Measurements from ENCODE around the gene CHAMP1.

DNA sequence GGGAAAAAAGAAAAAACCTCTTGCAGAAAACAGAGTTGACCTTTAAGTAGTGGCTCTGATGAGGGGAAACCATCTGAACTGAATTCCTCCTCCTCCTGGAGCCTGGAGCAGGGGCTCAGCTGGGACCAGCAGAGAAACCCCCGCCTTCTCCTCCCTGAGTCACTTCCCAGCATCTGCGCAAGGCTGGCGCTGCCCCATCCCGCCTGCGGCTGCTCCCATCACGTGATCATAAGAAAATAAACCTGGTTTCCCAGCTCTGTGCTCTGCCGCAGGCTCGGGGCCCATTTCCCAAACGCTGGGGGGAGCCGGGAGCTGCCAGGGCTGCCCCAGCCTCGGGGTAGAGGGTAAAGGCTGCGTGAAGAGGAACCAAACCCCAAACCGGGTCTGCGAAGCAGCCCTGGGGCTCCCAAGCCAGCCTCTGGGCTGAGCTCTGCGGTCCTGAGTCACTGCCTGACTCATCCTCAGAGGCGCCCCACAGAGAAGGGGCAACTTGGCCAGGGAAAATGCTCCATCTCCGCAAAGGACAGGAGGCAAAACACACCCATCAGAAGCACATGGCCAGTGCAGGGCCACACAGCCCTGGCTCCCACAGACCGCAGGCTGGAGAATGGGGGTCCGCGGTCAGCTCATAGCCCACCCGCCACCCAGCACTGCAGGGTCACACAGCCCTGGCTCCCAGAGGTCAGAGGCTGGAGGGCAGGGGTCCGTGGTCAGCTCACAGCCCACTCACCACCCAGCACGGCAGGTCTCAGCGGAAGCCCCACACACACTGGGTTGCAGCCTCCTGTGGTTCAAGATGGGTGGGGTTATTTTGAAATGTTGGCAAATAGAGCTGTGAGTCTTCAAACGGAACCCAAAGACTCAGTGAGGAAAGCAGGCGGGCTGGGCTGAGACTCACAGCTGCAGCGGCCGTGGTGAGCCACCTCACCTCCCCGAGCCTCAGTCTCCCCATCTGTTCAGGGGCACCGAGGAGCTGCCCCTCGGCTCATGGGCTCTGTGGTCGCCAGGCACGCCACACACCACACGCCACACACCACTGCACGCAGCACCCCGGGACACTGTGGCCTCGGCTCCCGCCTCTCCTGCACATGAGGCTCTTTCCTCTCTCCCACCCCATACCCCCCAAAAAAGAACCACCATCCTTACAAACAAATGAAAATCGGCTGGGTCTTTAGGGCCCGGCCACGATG, 67.0 kb downstream of the RASA3 start:
- CAGE, long polyA plus RNA: no peak
- RRBS: 14% methylated on average over 6 of the region's 41 CpGs

- CAGE, long polyA plus RNA: no peak
- RRBS: no CpG with 5 or more reads among the region's 32 CpGs
These were observed 56.9 kb downstream of the RASA3 start for GRCh38 chr13:114075622-114075821.

DNA sequence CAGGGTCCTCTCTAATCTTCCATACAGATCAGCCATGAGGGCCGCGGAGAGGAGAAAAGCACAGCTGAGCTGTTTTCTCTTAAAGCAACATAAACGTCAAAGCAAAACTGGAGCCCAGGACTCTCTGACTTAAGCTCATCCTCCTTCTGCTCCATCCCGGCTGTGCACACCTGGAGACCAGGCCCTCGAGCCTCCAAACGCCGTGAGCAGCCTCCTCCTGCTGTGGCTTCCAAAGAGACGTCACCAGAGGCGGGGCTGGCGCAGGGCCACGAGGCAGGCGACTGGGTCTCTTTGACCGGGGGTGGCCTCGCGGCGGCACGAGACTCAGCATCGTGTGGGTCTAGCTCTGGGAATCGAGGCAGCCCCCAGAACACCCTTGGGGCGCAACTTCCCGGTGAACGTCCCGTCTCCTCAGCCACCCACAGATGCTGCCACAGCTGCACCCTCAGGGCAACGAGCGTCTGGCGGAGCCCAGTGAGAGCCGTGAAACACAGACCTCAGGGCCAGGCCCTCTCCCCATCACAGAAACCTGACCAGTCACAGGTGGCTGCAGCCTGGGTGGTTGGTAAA, 22.8 kb downstream of the RASA3 start:
- CAGE, long polyA plus RNA: no peak
- RRBS: 13% methylated on average over 7 of the region's 27 CpGs

DNA sequence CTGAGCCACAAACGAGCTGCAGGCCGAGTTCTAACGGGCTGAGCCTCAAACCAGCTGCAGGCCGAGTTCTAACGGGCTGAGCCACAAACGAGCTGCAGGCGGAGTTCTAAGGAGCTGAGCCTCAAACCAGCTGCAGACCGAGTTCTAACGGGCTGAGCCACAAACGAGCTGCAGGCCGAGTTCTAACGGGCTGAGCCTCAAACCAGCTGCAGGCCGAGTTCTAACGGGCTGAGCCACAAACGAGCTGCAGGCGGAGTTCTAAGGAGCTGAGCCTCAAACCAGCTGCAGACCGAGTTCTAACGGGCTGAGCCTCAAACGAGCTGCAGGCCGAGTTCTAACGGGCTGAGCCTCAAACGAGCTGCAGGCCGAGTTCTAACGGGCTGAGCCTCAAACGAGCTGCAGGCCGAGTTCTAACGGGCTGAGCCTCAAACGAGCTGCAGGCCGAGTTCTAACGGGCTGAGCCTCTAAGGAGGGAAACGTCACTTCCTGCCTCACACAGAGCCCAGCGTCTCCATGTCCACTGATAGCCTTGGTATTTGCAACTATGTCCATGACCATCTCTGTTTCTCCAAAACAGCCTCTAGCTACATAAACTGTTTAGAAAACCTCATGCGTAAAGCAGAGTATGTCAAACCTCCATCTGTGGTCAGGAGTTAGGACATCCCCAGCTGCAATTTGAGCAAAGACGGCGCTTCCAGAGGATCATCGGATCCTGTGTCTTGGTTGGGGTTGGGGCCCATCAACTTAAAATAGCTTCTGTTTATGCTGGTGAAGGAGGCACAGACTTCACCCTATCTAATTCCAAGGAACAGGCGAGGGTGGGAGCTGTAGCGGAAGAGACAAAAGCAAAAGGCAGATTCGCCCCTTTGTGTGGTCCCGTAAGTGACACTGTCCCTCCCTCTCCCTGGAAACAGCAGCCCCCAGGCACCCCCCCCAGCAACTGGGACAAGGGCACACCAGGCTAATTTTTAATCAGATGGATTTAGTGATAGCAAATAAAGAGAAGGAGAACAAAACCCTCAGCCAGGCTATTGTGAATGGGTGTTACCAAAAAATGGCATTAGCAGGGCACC, 20.9 kb downstream of the RASA3 start:
- CAGE, long polyA plus RNA: no peak
- RRBS: no CpG with 5 or more reads among the region's 40 CpGs

DNA sequence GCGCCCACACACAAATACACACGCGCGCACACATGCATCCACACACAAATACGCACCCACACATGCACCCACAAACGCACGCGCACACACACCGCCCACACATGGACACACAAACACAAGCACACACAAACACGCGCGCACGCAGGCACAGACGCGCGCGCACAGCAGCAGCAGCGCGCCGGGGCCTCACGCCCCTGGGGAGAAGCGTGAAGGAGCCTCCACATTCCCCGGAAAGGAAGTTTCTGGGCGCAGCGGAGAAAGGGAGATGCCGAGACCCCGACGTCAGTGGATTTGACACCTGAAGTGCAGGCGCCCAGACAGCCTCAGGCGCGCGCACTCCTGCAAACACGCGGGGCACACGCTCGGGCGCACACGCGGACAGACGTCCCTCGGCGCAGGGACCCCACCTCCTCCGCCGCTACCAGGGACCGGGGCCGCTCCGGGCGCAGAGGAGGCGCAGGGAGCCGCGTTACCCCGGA, 634 bp downstream of the RASA3 start:
- CAGE, long polyA plus RNA: no peak
- RRBS: 2% methylated on average over 4 of the region's 52 CpGs

DNA sequence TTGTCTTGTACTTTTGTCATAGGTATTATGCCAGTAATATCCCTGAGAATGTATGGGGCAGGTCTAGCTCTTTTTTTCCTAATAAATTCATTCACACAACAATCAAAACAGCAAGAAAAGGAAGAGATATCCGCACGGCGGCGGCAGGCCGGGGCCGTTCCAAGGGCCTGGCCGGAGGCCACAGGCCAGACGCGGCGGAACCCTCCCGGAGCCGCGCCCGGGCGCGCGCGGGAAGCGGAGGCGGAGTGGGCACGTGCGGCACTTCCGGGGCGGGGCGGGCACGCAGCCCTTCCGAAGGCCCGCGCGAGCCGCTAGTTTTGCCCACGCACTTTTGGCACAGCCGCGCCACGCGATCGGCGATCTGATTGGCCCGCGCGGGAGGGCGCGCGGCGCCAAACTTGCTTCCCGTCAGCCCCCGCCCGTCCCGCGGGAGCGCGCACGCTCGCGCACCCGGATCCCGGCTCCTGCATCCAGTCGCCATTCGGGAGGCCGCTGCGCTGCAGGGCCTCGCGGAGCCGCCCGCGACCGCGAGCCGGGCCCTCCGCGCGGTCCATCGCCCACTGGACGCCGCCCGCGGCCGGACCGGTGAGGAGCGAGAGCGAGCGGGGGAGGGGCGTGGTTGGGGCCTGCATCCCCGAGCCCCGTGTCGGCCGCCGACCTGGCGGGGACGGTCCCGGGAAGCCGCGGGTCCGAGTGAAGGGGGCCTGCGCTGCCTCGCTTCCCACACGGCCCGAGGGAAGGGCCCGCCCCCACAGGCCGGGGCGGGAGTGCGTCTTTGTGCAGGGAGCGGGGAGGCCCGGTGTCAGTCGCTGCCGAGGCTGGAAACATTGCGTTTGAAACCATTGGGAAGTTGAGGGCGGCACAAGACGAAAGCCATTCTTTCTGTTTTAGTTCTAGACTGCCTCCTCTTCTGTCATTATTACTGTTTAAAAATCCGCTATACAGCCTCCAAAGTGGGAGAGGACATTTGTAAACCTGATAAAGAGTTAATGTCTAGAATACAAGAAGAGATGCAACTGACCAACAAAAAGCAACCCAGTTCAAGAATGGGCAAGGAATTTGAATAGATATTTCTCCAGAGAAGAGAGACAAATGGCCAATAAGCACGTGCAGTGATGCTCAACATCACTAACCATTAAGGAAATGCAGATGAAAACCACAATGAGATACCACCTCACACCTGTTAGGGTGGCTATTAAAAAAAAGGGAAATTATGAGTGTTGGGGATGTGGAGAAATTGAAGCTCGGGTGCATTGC, at the start of gene CHAMP1:
CHAMP1 (plus strand) TSS at position 445 of the 1,257 bp plus-strand sequence.
- CAGE, long polyA plus RNA: no peak
- RRBS: under 1% methylated on average over 51 of the region's 112 CpGs

DNA sequence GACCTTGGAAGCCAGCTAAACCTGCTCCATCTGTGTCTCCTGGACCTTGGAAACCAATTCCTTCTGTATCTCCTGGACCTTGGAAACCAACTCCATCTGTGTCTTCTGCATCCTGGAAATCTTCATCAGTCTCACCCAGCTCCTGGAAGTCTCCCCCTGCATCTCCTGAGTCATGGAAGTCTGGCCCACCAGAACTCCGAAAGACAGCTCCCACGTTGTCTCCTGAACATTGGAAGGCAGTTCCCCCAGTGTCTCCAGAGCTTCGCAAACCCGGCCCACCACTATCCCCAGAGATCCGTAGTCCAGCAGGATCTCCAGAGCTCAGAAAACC, 10.5 kb downstream of the CHAMP1 start:
- CAGE, long polyA plus RNA: no peak
- RRBS: no CpG with 5 or more reads among the region's 5 CpGs

Data from BJ (cell line).